Epithelial cell of alveolus of lung (primary cell): ENCODE data around the genes HPD and CLIP1.

DNA sequence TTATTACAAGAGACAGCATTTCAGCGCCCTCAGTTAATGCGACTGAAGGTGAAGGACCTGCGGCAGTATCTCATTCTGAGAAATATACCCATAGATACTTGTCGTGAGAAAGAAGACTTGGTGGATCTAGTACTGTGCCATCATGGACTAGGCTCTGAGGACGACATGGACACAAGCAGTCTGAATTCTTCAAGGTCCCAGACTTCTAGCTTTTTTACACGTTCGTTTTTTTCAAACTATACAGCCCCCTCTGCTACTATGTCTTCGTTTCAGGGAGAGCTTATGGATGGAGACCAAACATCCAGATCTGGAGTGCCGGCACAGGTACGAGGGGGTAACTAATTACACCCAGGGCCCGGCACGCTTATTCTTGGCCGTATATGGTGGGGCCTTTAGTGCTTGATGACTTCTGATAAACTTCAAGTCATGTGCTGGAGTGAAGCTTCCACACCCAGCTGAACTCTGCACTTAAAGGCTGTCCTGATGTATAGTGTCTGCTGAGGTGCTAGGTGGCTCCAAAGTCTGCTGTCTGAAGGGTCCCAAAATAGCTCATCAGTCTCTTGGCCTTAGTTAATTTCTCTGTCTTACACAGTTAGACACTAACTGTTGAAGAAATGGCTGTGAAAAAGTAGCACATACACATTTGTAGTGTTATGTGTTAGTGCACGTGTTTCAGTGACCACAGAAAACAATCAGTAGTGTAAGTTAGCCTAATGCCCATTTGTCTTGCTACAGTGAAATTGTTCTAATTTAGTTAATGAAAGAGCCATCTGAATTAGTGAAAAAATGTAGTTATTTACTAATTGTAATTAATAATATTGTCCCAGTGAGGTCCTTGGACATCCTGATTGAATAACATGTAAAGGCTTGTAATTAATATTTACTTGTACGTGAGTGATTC is 17.9 kb downstream of the RNF34 start:
- RAMPAGE, long total RNA: no peak
- RRBS: no CpG with 5 or more reads among the region's 15 CpGs

DNA sequence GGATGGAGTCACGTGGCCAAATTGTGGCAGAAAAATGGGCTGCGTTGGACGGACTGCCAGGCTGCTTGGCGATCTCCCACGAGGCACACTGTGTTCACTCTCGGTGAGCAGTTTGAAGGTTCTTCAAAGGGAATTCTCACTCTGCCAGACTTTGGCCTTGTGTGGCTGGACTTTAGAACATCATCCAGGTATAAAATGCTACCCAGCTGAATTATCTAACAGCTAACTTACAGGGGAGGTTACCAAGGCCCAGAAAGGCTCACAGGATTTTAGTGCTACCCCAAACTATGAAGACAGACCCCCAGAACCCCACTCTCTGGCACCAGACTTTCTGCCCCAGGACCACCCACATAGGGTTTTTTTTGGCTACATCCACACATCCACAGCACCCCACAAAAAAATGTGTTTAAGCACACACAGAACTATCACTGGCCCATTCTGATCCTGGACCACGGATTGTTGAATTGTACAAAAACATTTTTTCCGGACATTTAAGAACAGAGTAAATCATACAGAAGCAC is 84.9 kb downstream of the KDM2B start:
- RAMPAGE, long total RNA: no peak
- RRBS: no CpG with 5 or more reads among the region's 8 CpGs

- RAMPAGE, long total RNA: no peak
- RRBS: no CpG with 5 or more reads among the region's 4 CpGs
Measured at GRCh38 chr12:121611174-121611800, 30.5 kb upstream of the KDM2B start.

GRCh38 chr12:121646784-121647286 is 22.6 kb downstream of the MORN3 start:
- RAMPAGE, long total RNA: no peak
- RRBS: no CpG with 5 or more reads among the region's 6 CpGs

DNA sequence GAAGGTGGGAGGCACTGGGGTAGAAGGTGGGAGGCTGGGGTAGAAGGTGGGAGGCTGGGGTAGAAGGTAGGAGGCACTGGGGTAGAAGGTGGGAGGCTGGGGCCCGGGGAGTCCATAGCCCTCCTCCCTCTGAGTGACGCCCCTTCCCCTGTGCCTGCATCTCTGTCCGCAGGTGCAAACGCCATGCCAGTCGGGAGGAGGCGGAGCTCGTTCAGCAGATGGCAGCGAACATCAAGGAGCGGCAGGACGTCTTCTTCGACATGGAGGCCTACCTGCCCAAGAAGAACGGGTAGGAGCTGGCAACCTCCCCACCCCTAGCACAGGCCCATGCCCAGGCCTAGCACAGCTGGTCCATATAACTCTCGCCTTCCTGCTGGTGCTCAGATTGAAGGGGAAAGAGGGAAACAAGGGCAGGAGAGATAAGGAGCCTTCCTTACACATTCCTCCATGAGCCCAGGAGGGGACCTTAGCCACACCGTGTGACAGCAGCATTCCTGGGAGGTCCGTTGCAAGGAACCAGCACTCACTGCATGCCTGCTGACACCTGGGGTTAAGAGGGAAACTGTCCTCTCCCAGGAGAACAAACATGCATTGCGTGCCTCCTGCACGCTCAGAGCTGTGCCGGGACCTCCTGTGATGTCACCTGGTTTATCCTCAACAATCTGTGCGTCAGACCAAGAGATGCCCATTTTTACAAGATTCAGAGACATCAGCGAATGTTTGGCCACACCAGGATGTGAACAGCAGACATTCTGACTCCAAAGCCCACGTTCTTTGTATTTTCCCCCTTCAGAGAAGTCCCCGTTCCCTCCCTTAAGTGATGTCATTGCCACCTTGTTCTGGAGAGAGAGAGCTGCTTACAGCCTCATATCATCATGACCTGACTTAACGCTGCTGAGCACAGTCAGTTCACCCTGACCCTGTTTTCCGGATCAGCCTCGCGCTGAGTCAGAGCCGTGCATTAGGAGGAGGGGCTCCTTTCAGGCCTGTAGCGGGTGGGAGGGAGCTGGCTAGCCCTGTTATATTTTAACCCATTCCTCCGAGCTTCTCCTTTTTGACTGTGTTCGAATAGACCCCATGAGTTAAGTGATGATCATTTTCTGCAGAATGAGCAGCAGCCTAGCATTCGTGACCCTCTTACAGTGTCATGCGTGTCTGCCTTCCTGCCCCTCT is 36.0 kb downstream of the TMEM120B start:
- RAMPAGE, long total RNA: no peak
- RRBS: no CpG with 5 or more reads among the region's 32 CpGs

- RAMPAGE, long total RNA: no peak
- RRBS: no CpG with 5 or more reads among the region's 19 CpGs
Measured at GRCh38 chr12:121791452-121792694, 1.6 kb downstream of the RHOF start.

DNA sequence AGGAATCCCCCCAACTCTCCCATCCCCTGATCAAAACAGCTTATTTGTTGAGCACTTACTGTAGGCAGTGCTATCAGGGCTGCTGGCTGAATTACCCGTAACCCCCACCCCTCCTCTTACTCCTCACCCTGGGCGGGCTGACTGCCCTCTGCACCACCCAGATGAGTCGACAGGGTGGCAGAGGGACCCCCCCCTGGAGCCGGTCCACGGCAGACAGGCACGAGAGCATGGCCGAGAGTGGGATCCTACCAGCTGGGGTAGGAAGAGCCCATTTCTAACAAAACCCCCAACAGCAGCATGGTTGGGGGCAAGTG is 1.1 kb upstream of the RHOF start:
- RAMPAGE, long total RNA: no peak
- RRBS: no CpG with 5 or more reads among the region's 7 CpGs

DNA sequence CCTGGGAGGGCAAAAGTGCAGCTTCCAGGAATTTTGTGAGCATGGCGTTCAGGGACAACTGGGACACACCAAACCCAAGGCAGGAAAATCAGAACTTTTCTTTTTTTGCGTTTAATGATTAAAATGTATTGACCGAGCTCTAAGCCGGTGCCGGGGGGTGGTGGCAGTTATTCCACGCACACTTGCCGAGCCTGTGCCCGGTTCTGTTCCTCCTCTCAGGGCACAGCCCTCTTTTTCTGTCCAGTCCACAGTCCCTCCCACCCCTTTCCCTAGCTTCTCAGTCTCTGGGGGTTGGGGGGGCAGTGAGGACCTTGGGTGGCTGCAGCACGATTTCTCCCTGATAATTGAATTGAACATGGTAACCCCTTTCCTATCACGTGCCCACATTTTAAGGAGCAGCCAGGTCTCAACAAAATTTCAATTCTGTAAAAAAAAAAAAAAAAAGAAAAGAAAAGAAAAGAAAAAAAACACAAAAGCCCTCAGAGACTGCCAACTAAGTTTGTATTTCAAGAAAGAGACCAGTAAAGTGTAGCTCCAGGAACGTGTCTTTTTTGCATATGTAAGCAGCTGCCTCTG is 3.3 kb downstream of the SETD1B start:
- RAMPAGE, long total RNA: no peak
- RRBS: 54% methylated on average over 4 of the region's 11 CpGs

DNA sequence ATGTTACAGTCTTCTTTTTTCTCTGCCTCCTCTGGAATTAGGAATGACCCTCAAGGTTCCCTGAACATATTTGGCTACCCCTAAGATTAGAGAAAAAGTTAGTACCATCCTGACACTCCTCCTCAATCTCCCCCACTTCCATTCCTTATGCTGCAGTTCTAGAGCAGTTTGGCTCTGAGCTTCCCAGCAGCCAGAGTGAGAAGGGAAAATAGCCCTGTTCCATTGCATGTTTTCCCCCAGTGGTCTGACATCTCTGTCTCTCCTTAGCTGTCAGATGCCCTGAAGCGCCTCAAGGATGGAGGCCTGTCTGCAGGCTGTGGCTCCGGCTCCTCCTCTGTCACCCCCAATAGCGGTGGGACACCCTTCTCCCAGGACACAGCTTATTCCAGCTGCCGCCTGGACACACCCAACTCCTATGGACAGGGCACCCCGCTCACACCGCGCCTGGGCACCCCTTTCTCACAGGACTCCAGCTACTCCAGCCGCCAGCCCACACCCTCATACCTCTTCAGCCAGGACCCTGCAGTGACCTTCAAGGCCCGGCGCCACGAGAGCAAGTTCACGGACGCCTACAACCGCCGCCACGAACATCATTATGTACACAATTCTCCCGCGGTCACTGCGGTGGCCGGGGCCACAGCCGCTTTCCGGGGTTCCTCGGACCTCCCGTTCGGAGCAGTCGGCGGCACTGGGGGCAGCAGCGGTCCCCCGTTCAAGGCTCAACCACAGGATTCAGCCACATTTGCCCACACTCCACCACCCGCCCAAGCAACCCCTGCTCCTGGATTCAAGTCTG is 5.7 kb downstream of the SETD1B start:
- RAMPAGE, long total RNA: no peak
- RRBS: 86% methylated on average over 5 of the region's 30 CpGs

DNA sequence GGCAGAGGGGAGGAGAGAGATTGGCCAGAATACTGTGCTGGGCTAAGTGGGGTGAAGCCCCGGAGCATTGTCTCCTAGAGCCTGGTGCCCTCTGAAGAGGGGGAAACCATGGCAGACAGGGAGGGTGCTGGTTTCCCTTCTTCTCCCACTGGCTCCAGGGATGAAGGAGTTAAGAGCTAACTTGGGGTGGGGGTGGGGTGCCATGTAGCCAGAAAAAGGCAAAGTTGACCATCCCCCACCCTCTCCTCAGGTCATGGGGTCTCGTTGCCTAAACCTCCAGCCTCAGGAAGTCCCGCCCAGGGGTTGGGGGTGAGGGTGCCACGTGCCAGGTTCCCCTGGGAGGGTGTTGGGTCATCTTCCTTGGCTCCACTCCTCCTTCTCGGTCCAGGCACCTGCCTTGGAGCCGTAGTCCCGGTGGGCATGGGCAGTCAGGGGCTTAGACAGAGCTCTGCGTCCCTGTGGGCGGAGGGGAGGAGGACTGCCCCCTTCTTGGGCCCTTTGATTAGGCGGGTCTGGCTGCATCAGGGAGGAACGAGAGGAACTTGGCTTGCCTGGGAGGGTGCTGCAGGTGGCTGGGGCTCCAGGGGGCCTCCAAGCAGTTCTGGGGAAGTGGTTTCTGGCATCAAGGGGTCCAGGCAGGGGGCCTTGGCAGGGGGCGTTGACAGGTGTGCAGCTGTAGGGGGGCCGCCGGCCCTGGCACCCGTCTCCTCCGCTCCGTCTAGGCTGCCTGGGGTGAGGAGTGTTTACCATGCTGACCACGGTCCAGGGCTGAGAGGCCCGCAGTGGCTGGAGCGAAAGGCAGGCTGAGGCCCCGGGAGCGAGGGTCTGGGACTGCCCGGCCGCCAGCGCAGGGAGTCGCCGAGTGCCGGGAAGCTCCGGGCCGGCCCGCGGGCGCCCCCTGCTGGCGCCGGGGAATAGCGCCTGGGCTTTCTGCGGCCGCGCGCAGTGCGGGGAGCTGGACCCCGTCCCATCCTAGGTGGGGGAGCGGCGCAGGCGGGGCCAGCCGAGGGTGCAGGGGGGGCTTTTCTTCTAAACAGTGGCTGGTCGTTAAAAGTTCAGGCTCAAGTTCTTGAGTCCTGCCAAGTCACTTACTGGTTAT is 7.8 kb downstream of the SETD1B start:
- RAMPAGE, long total RNA: no peak
- RRBS: no CpG with 5 or more reads among the region's 47 CpGs

GRCh38 chr12:121823333-121824492 is 19.9 kb downstream of the SETD1B start:
- RAMPAGE, long total RNA: no peak
- RRBS: 91% methylated on average over 9 of the region's 39 CpGs

- RAMPAGE, long total RNA: no peak
- RRBS: 2% methylated on average over 10 of the region's 68 CpGs
Measured at GRCh38 chr12:121839049-121840426, 19.1 kb downstream of the HPD start.

DNA sequence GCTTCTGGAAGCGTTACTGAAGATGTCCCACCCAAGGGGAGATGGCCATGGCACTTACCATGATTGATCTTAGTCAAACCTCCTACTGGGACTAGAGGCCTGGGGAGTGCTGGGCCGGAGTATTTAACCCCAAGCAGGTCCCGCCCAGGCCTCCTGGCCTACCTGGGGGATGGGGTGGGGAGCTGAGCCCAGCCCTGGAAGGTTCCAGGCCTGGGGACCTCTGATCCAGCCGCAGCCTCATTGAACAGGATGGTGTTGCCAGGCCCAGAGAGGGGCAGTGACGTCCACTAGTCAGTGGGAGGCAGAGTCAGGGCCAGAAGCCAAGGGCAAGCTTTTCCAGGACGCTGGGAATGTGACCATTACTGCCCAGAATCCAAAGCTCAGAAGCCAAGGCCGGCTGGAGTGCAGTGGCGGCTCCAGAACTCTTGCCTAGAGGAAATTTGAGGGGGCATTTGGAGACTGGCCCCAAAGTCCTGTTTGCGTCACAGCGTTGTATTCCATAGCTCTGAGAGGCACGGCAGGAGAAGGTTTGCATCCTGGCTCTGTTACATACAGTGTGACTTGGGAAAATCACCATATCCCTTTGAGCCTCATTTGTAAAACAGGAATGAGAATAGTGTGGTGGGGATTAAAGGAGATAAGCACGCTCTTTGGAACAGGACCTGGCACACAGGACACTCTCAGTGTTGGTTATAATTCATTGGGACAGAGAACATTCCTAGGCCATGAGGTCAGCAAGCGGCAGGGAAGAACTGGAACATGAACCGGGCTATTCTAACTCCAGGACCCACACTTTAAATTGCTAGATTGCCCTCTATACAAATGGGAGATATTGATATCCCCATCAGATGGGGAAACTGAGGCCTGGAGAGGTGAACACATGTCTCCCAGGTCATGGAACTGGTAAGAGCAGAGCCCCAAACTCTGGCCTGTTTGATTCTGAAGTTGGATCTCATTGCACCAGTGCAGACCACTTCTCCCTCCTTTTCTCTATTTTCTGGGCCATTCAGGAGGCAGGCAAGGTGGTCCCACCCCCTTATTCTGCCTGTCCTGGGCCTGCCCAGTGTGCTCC is at the start of gene HPD:
TSS of gene HPD (minus strand) at position 97 of the 1,072 bp plus-strand sequence.
- RAMPAGE, long total RNA: no peak
- RRBS: no CpG with 5 or more reads among the region's 14 CpGs

GRCh38 chr12:122008757-122009078 is 13.0 kb upstream of the BCL7A start:
- RAMPAGE, long total RNA: no peak
- RRBS: no CpG with 5 or more reads among the region's 5 CpGs

GRCh38 chr12:122142981-122143238 is 31.1 kb downstream of the IL31 start:
- RAMPAGE, long total RNA: no peak
- RRBS: no CpG with 5 or more reads among the region's 5 CpGs

DNA sequence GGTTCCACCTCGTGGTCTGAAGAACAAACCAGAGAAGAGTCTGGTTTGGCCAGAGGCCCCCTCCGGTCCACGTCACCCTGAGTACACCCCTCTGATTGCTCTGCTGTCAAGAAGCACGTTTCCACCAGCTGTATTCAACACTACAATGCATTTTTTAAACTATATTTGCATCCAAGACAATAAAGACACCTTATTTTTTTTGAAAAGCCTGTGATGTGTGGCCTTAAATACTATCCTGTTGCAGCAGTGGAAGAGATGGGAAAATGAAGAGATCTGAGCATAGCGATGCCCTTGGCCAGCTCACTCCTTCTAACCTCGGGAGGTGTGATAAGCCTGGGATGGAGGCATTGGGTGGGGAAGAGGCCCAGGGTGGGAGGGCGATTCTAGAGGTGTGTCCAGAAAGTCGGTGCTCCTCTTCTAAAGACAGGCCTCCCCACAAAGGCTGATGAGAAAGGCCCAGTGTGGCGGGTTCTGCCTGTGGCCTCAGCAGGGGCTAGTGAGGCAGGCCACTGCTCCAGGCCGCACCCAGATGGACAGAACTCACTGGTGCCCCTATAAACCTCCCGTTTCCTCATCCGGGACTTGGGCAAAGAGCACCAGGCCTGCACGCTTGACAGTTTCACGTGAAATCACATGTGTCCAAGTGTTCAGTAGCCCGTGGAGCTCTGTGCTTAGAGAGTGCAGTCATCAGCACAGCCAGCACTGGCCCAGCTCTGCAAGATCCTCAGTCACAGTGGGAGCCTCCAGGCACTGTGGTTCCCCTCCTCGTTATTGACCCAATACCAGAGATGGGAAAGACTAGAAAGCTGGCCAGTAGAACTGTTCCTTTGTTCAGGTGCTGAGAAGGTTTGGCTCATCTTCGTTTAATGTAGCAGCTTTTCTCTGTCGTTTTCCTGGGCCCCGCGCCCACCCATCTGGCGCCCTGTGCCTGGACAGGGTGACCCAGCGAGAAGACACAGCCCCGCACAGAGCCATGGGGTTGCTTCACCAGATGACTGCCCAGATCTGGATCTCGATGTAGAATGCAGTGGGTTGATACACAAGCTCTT is 26.6 kb downstream of the IL31 start:
- RAMPAGE, long total RNA: no peak
- RRBS: no CpG with 5 or more reads among the region's 24 CpGs

GRCh38 chr12:122383310-122383674 is 39.2 kb downstream of the CLIP1 start:
- RAMPAGE, long total RNA: no peak
- RRBS: no CpG with 5 or more reads among the region's 7 CpGs

GRCh38 chr12:122422348-122423203 is at the start of gene CLIP1:
Gene CLIP1, minus strand, starts transcription at chr12:122422669.
- RAMPAGE, long total RNA: no peak
- RRBS: 1% methylated on average over 67 of the region's 104 CpGs

- RAMPAGE, long total RNA: no peak
- RRBS: no CpG with 5 or more reads among the region's 18 CpGs
Measured at GRCh38 chr12:122423204-122423796, 831 bp upstream of the CLIP1 start.

DNA sequence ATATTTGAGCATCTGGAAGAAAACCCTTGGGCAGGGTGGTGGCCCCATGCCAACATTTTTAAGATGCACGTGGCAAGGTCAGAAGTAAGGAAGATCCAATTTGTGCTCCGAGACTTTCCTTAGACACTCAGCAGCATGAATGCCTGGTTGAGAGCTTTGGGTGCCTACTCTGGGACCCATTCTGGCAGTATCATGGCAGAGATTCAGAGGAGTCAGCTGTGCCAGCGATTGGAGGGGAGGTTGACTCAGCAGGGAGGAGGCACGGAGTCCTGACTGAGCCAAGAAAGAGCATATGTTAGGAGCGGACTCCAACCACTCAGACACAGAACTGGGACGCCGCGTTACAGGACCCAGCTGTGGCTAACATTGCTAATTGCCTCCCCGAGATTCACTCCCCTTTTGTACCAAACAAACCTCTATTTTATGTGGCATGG is 15.0 kb upstream of the CLIP1 start:
- RAMPAGE, long total RNA: no peak
- RRBS: no CpG with 5 or more reads among the region's 9 CpGs